ENCODE measurements around the genes C6orf118, PDE10A and MPC1.

DNA sequence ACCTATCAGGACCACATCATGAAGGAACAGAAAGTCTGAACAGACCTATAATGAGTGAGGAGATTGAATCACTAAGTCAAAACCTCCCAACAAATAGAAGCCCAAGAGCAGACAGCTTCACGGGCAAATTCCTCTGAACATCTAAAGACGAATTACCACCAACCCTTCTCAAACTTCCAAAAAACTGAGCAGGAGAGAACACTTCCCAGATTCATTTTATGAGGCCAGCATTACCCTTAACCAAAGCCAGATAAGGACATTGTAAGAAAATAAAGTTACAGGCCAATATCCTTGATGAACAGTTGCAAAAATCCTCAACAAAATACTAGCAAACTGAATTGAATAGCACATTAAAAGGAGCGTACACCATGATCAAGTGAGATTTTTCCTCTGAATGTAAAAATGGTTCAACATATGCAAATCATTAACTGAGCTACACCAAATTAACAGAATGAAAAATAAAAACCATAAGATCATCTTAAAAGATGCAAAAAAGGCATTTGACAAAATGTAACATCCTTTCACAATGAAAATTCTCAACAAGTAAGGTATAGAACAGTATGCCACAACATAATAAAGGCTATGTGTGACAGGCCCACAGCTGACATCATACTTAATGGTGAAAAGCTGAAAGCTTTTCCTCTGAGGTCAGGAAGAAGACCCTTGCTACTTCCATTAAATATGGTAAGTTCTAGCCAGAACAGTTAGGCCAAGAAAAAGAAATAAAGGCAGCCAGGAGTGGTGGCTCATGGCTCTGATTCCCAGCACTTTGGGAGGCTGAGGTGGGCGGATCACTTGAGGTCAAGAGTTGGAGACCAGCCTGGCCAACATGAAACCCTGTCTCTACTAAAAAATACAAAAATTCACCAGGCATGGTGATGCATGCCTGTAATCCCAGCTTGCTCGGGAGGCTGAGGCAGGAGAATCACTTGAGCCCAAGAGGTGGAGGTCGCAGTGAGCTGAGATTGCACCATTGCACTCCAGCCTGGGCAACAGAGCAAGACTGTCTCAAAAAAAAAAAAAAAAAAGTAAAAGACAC, 50.4 kb downstream of the QKI start:
- PRO-cap = no peak

GRCh38 chr6:163474306-163474924, 59.9 kb downstream of the QKI start:
- PRO-cap = no peak

- PRO-cap = no peak
These were observed 61.8 kb downstream of the QKI start for GRCh38 chr6:163476230-163476819.

- PRO-cap = no peak
These were observed 100.0 kb downstream of the QKI start for GRCh38 chr6:163514332-163515090.

GRCh38 chr6:163534761-163535569, 120.4 kb downstream of the QKI start:
- PRO-cap = no peak

DNA sequence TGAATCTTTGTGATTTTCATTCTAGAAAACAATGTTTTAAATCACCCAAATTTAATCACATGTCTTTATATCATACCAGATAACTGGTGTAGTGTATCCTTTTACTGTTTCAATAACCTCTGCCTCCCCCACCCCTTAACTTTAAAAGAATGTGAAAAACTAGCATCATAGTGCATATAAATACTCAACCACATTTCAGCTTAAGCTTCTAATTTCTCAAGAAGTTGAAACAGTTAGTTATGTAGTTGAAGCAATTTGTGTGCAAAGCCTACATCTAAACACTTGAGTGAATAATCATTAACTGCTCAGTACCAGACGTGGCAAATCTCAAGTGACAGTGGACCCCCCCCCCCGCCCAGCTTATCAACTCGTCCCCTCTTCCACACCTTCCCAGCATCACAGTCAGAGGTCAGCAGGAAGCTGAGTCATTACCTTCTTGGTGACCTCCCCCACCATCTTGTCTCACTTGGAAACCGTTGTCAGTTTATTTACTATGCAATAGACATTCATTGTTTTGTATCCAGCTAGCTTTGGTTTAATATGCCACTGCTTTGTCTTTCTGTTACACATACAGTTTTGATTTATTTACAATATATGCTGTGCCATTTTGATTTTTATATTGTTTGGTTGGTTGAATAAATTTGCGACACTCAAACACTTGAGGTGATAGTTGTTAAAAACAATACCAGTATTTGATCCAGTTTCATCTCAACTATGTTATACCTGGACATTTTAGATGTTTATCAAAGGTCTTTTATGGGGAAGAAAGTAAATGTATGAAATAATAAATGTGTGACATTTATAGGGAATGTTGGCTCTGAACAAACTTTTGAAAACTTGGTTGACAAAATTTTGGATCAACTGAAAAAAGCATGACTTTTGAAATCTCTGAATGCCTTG, 158.1 kb downstream of the QKI start:
- PRO-cap = no peak

DNA sequence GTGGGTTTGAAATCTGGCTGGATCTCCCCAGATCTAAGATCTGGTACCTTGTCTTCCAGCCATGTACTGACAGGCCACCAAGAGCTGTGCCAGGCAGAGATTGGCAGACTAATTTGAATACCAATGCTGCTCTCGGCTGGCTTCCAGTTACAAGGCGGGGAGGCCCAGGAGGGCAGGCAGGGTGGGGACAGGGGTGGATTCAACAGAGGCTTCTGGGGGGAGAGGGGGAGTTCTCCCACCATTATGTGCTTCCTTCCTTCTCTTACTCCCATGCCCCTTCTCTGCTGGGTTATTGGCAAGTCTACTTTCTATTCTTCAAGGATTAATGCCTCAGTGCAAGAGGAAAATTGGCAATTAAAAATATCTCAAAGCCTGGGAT, 529.6 kb downstream of the QKI start:
- PRO-cap = no peak

DNA sequence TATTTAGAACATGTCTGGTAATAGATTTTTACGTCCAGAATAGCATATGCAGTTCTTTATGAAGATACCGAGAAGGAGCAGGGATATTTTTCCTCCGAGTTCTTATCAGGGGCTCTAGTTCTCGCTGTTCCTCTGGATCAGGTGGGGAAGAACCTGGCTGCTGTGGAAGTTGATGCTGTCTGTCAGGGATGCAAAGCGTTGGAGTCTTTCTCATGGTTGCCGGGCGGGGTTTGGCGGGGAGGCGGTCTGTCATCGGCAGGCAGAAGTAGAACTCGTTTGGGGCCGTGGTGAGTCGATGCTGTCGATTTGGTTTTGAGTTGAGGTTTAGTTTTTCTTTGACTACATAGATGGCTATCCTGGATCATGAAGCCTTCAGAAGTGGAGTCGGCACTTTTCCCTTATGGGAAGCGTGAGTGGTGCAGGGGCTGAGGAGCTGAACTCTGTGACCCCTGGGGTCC, 691.2 kb downstream of the QKI start:
- PRO-cap = no peak

DNA sequence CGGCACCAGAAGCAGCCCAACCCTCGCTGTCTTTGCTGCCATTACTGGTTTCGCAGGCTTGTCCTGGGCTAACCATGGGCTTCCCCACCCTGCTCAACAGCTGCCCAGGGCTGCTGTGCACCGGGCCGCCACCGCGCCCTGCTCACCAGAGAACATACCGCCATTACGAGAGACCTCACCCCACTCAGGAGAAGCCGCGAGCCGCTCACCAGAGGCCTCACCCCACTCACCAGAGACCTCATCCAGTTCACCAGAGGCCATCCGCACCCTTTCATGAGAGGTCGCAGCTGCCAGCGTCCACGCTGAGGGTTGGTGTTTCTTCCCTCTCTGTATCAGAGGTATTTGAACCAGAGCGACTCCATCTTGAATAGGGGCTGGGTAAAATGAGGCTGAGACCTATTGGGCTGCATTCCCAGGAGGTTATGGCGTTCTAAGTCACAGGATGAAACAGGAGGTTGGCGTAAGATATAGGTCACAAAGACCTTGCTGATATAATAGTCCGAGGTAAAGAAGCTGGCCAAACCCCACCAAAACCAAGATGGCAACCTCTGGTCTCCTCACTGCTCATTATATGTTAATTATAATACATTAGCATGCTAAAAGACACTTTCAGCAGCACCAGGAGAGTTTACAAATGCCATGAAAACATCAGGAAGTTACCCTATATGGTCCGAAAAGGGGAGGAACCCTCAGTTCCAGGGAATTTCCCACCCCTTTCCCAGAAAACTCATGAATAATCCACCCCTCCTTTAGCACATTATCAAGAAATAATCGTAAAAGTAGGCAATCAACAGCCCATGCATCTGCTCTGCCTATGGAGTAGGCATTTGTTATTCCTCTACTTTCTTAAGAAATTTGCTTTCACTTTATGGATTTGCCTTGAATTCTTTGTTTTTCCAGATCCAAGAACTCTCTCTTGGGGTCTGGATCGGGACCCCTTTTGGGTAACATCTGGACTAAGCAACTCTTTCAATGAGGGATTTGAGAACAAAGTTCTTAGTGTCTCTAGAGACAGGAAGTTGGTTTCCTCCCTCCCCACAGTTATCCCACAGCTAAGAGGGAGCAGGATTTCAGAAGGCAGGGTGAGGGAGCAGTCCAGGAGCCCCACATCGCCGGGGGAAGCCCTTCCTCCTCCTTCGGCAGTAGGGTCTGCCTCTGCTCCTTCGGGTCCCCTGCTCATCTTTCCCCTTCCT, 923.4 kb downstream of the QKI start:
- PRO-cap = no peak

- PRO-cap = no peak
These were observed 893.6 kb downstream of the C6orf118 start for GRCh38 chr6:164415746-164416326.

DNA sequence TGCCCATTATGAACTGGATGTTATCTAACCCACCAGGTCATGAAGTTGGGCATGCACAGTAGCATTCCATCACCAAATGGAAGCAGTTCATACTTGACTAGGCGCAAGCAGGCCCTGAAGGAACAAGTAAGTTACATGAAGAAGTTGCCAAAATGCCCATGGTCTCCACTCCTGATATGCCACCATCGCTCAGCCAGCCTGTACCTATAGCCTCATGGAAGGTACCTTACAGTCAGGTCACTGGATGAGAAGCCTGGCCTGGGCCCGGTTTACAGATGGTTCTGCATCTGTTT, 432.6 kb downstream of the C6orf118 start:
- PRO-cap = no peak

GRCh38 chr6:165291578-165292041, 17.8 kb downstream of the C6orf118 start:
- PRO-cap = no peak

GRCh38 chr6:165309056-165309849, at the start of gene C6orf118:
TSS of gene C6orf118 (minus strand) at chr6:165309605.
- PRO-cap = no peak

GRCh38 chr6:165611381-165611661, 51.7 kb downstream of the PDE10A start:
- PRO-cap = no peak

DNA sequence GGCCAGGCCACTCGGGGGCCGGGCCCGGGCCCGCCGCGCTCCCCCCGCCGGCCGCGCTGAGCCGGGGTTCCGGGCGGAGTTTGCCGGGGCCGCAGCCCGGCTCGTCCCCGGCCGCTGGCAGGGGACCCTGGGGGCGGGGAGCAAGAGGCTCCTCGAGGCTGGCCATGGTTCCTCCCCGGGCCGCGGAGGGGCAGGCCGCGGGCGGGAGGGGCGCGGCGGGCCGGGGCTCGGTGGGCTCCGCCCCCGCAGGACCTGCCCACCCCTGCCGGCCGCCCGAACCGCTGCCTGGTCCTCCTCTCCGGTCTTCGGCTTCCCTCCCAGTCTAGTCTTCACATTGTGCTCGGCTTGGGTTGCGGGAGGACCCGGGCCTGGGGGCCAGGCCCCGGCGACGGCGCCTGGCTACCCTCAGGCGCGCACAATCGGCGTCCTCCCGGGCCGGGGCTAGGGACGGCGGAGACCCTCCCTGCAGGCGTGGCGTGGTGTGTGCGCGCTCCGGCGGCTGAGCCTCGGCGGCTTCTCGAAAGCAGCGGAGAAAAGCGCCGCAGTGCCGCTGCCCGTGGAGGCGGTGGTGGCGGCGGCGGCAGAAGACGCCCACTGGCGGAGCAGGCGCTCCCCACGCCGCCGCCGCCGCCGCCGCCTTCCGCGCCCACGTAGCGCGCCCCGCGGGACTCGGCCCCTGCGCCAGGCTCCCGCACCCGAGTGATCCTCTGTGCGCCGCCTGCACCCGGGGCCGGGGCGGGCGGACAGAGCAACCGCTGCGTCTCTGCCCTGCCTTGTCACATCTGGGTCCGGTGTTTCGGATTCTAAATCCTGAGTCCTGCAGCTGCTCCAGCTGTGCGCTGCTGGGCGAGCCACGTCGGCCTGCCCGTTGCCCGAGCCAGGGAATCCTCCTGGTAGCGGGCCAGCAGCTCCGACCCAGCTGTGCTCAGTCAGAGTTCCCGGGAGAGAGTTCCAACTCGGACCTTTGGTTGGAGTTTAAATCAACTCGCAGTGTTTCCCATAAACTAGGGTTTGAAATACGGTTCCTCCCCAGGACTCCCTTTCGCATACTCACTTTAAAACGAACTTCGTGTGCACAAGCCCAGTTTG, at the start of gene PDE10A:
TSS of gene PDE10A (minus strand) at position 596 of the 1,089 bp plus-strand sequence.
- PRO-cap = bidirectional peak, plus-strand start at position 332 of the sequence, minus-strand start at position 116 of the sequence; unidirectional peak, minus-strand start at position 589 of the sequence; unidirectional peak, minus-strand start at position 784 of the sequence

- PRO-cap = no peak
These were observed 70.5 kb downstream of the TBXT start for GRCh38 chr6:166097137-166097544.

DNA sequence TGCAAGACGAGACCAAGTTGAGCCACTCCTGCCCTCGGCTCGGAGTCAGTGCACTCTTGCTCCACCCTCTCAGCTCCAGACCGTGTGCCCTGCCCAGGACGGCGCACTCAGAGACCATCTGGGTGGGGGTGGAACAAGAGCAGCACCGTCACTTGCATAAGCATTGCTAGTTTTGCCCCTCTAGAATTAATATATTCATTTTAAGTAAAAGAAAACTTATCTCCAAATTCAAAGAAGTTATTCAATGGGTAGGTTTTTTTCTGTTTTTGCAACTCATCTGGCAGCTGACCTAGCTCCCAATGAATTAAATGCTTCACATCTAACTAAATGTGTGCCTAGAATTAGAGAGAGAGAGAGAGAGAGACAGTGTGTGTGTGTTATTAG, 2.4 kb downstream of the PRR18 start:
- PRO-cap = no peak

DNA sequence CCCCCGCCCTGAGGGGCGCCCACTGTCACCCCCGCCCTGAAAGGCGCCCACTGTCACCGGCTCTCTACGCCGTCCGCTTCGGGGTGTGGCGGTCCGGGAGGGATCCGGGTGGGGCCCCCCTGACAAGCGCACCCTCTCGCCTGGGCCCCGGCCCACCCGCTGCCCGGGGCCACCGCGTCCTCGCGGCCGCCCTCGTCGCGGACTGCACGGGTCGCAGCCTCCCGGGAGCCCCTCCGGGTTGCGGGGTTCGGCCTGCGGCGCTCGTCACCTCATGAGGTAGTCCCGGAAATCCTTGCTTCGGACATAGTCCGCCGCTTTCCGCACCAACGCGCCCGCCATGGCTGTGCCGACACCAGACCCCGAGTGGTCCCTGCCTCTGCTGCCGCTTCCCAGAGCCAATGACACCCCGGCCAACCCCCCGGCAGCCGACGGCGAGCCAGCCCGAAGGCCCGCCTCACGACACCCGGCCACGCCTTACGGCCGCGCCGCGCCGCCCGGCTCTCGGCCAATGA, at the start of gene MPC1:
TSS of gene MPC1 (minus strand) at position 403 of the 512 bp plus-strand sequence.
- PRO-cap = bidirectional peak, plus-strand start outside the sequence, minus-strand start at position 400 of the sequence

DNA sequence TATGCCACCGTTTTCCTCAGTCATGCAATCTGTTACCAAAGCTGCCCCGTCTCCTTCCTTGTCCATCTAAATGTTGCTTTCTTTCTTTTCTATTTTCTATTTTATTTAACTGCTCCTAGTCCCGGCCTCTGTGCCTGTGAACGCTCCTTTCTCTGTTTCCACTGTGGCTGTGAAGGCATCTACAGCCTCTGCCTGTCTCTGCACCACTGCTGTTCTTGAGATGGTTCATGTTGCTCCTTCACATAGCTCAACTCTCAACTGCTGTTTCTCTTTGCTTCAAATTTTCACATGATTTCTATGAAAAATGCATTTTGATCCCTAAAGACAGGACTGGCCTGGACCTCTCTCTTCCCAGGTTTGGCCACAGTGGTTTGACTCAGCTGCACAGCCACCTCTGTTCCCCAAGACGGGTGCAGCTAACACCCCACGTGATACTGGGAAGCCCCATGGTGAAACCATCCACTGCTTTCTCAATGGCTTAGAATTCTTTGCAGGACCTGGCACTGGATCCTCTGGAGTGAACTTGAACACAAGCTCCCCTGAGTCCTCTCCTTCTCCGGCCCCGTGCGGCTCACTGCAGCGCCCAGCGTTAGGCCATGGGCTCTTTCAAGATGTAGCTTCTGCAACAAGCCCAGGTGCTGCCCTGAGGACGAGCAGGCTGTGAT, 58.5 kb upstream of the MPC1 start:
- PRO-cap = no peak

GRCh38 chr6:166633664-166634624, 6.9 kb upstream of the RPS6KA2 start:
- PRO-cap = no peak